Urinary bladder (tissue), 3 donors: ENCODE measurements around a stretch of chr1.

- PRO-cap, result no peak
- RAMPAGE, long total RNA, result no peak
These were observed 115.9 kb upstream of the ATP1A1 start for GRCh38 chr1:116256912-116257719.

DNA sequence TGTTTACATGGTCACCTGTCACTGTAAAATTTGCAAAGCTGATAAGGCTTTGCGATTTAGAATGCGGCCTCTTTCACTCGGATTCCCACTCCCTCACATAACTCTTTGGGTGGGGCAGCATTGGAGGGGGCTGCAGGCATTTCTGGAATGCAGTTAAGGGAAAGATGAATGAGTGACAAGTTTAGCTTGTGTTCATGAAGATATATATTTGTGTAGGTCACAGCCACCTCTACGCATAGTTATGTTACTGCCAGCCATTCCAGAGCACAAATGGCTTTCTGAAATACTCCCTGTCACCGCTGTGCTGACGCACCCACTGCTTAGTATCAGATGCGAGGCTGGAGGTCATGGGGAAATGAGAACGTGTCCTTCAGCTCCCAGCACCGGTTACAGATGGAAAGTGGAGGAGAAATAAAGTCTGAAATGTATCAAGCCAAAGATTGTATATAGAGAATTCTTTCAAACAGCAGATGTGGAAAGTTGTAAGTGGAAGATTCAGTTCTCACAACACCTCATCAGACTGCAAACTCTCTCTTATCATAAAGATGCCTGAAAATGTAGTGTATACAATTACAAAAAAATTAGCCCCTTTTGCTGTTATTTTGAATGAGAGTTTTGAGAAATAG is 54.1 kb upstream of the ATP1A1 start:
- PRO-cap, result no peak
- RAMPAGE, long total RNA, result no peak

DNA sequence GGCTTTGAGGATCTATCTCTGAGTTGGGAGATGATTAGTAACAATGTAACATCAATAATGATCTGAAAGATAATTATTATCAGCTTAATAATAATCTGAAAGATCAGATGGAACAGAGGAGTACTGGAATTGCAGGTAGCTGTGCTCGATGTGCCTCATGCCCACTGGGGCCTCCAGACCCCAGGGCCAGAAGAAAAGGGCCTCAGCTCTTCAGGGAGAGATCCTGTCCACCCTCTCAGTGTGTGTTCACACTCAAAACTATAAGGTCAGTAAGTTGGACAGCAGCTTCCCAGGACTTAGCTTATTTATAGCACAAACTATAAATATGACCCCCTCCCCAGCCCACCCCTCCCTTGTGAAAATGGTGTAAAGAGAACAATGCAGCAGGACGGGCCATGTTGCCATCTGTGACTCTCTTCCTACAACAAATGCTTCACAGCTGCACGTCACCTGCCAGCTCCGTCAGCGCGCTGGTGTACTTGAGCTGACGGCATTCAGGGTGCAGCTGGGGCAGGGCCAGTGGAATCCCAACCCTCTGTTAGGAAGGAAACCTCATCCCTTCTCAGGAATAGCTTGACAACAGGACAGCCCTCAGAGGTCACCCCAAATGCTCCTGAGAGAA is 84.7 kb downstream of the ATP1A1 start:
- PRO-cap, result no peak
- RAMPAGE, long total RNA, result no peak

- PRO-cap, result no peak
- RAMPAGE, long total RNA, result no peak
These were observed 88.3 kb downstream of the CD58 start for GRCh38 chr1:116482450-116483030.

GRCh38 chr1:116504303-116504934 is 66.4 kb downstream of the CD58 start:
- PRO-cap, result no peak
- RAMPAGE, long total RNA, result no peak

- PRO-cap, result no peak
- RAMPAGE, long total RNA, result no peak
These were observed 62.1 kb downstream of the CD58 start for GRCh38 chr1:116508708-116509163.

DNA sequence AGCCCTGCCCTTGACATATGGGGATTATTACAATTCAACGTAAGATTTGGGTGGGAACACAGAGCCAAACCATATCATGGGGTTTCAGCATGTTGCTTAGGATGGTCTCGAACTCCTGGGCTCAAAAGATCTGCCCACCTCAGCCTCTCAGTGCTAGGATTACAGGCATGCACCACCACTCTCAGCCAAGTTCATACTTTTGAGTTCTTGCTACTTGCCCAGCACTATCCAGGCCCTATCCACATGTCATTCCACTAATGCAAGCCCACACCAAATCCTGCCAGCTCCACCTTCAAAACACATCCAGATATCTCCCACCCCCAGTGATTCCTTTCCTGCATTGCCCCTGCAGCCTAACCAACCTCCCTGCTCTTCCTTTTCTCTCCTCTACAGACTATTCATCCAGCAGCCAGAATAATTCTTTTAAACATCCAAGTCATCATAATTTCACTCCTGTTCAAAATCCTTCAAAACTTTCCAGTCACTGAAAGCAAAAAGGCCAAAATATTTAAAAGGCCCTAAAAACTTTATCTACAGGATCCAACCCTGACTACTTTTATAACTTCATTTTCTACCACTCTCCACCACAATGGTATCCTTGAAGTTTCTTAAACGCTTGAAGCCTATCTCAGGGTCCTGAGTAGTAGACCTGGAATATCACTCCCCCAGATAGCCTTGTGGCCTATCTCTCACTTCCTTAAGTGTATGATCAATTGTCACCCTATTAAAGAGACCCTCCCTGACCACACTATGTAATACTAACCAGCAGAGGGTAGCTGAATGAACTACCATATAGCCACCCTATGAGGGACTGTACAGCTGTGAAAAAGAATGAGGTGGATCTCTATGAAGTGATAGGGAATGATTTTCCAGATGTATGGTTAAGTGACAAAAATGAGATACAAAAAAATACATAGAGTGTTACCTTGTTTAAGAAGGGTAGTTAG is 5.8 kb downstream of the CD58 start:
- PRO-cap, result no peak
- RAMPAGE, long total RNA, result no peak

DNA sequence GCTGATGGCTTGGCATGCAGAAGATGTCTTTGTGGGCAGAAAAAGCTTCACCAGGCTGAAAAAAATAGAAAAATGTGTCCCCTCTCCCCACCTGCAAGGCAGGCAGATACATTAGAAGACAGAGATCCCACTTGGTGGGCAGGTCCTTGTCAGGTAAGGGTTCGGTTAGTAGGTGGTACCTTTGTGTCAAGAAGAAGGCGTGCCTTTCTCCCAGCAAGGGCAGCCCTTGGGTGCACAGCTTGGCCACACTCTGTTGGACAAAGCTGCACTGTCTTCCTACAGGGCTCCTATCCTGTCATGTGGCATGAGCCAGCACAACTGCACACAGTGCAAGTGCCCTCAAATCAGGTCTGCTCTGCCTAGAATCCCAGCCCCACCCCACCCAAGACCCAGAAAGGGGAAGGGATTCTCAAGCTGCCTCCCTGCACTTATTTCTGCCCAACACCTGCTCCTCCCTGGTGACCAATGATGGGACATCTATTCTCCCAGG is 42.8 kb upstream of the IGSF3 start:
- PRO-cap, result no peak
- RAMPAGE, long total RNA, result no peak

DNA sequence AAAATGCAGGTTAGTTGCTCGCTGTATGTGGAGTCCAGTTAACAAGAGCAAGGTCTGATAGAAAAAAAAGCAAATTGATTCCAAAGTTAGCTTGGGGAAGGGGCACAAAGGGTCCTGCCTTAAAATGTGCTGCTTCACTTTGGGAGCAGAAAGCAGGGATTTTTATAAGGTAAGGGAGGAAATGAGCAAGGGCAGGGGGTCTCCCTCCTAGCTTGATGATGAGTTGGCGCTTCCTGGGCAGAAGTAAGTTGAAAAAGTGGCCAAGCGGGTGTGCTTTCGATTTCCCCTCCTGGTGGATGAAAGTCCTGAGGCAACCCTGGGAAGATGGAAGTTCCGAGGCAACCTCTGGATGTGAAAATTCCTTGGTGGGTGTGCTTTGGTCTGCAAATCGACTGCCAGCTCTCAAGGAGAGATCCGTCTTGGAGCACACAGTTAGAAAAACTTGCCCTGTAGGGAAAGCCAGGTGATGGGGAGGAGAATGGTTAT is 41.8 kb upstream of the CD2 start:
- PRO-cap, result no peak
- RAMPAGE, long total RNA, result no peak

DNA sequence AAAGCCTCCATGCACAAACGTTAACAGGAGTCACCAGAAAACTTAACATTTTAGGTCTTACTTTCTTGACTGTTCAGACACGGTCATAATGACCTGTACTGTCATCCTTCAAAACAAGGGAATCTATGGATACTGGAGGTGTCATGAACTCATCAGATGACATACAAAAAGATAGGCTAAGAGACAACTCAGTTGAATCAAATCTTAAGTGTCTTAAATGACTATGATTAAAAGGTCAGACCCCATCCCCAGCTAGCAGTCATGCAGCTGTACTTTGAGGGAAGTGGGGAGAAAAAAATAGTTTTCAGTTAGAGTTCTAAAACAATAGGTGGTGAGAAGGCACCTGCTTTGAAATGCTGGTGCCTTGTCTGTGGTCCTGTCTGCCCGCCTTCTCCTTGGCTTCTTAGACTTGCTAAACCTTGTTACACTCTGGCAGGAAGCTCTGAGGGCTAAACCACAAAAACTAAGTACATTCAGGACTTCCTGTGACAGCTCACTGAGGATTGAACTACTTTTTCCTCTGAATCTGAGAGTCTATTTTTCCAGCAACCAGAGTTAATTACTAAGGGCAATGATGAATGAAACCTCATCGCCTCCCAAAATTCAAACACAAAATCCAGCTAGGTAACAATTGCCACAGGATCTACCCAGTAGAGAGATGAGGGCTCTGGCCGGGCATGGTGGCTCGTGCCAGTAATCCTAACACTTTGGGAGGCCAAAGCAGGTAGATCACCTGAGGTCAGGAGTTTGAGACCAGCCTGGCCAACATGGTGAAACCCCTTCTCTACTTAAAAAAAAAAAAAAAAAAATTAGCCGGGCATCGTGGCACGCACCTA is 15.4 kb downstream of the CD2 start:
- PRO-cap, result unidirectional peak, minus-strand start at position 395 of the sequence
- RAMPAGE, long total RNA, result no peak

- PRO-cap, result no peak
- RAMPAGE, long total RNA, result no peak
These were observed 46.5 kb downstream of the CD2 start for GRCh38 chr1:116800651-116801226.

DNA sequence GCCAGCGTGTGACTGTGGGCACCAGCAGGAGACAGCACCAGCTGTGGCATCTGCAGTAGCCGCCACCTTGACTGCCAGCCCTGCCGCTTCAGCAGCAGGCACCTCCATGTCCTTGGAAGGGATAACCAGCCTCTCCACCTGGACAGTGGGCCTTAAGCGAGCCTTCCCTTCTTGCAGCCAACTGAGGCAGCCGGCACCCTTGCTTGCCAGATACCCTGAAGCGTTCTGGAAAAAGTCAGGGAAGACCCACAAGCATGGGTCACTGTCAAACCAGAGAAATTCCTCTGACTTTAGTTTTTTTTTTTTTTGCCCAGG is 30.2 kb upstream of the PTGFRN start:
- PRO-cap, result no peak
- RAMPAGE, long total RNA, result no peak

GRCh38 chr1:117171579-117172682 is 38.8 kb downstream of the VTCN1 start:
- PRO-cap, result no peak
- RAMPAGE, long total RNA, result no peak

GRCh38 chr1:117632938-117633216 is 27.0 kb downstream of the TENT5C start:
- PRO-cap, result no peak
- RAMPAGE, long total RNA, result no peak

DNA sequence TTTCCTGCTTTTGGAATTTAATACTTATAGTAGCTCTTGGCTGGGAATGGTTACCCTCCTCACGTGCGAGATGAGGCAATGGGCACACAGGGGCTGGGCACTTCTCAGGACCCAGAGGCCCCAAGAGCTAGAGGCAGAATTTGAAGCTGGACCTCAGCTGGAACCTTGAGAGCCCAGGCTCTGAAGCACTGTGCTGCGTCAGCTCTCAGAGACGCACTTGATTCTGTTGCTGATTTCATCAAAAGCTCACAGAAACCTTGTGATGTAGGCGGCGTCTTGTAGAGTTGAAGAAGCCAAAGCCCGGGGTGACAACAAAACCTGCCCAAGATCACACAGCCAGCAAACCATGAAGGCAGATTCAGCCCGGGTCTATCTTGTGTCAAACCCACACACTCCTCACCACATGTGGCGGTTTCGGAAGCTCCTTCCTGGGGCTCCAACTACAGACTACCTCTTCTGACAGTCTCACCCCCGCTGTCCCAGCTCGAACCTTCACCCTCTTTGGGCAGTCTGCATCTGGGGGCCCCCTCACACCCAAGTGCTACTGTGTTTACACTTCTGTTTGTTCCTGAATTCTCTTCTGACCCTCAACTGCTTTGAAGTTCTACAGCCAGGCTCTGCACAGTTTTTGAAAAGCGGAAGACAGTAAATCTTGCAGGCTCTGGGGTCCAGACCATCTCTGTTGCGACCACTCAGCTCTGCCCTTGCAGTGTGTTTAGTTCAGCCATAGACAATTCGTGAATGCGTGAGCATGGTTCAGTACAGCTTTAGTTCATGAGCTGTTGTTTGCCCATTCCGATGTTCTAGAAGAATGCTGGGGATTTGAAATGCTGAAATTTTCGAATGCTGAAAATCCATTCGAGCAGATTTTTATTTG is 50.4 kb downstream of the TENT5C start:
- PRO-cap, result no peak
- RAMPAGE, long total RNA, result no peak

- PRO-cap, result no peak
- RAMPAGE, long total RNA, result no peak
These were observed 53.0 kb downstream of the TENT5C start for GRCh38 chr1:117658760-117659342.

- PRO-cap, result no peak
- RAMPAGE, long total RNA, result no peak
These were observed 67.0 kb downstream of the TENT5C start for GRCh38 chr1:117672815-117673287.

DNA sequence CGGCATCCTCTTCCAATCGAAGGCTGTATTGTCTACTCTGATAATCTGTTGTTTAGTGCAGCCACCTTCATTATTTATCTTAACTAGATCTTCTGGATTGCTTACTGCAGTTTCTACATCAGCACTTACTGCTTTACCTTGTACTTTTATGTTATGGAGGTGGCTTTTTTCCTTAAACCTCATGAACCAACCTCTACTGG is 129.3 kb downstream of the GDAP2 start:
- PRO-cap, result no peak
- RAMPAGE, long total RNA, result no peak

- PRO-cap, result no peak
- RAMPAGE, long total RNA, result no peak
These were observed 22.2 kb downstream of the GDAP2 start for GRCh38 chr1:117907267-117907652.

DNA sequence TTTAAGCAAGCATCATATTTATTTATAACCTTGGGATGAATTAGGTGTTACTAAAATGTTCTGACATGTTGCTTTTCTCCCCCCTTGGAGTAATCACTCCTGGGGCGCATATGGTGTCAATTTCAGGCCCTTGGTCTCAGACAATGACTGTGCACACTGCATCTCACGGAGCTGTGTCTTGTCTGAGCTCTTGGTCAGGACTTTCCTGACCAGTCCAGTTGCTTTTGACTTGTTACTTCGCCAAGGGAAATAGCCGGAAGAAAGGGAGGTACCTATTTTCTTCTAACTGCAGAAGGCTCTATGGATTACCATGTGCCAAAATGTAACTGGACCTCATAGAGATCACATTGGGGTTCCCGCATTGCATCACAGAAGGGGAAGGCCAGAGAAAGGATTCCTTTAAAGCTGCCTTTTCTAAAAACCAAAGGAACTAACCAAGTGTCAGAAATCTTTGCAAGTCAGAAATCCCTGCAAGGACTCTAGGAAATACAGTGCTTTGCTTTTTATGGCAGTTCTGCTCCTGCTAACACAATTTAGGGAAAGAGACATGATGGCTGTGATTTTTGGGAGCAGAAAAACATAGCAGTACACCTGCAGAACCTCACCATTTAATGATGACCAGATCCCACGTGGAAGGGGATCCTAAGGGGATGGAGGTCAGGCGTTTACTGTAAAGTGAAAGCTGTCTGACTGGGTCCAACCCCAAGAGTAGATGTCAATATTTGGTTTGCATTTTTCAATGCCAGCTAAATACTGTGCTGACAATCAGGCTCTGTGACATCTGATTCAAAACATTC is 68.5 kb downstream of the SPAG17 start:
- PRO-cap, result no peak
- RAMPAGE, long total RNA, result no peak